Gastroesophageal sphincter (tissue), 4 donors: ENCODE results near the genes SLC22A6, SLC22A10 and PLAAT5.

GRCh38 chr11:62592985-62594047 lies 2.0 kb upstream of the TUT1 start:
- PRO-cap = unidirectional peak, minus-strand start at chr11:62593081
- RAMPAGE, long total RNA, 4 experiments = no peak in any of the 4 experiments

GRCh38 chr11:62603702-62604309 lies 2.1 kb upstream of the MTA2 start:
- PRO-cap = no peak
- RAMPAGE, long total RNA, 4 experiments = no peak in any of the 4 experiments

GRCh38 chr11:62604603-62605419 lies 3.1 kb upstream of the MTA2 start:
- PRO-cap = no peak
- RAMPAGE, long total RNA, 4 experiments = no peak in any of the 4 experiments

- PRO-cap = bidirectional peak, plus-strand start at chr11:62664748, minus-strand start at chr11:62664750
- RAMPAGE, long total RNA, 4 experiments = no peak in any of the 4 experiments
Measured at GRCh38 chr11:62664599-62665024, 398 bp downstream of the C11orf98 start.

DNA sequence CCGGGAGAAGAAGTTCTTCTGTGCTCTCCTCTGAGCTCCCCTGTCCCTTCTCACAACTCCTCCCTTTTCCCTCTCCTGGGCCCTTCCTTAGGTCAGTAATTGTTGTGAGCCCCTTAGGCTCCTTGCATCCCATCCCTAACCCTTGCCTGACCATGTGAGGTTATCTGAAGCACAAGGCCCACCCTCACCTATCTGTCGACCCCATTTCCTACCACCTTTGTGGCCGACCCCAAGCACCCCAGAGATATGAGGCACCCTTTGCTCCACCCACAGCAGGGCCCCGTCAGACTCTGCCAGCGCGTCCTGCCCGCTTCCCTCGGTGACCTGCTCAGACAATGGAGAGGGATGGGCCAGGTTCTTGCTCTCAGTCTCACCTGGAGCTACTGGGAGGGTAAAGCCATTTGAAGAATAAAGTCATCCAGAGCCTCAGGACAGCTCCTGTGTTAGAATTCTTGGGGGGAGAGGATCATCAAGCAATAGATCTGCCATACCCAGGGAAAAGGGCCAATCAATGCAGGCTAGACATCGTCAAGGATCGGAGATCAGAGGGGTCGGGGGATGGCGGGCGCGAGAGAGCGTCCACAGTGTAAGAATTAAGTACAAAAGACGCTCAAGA lies 1.4 kb downstream of the GNG3 start:
- PRO-cap = no peak
- RAMPAGE, long total RNA, 4 experiments = no peak in any of the 4 experiments

GRCh38 chr11:62719507-62720312 lies 7.5 kb downstream of the HNRNPUL2 start:
- PRO-cap = no peak
- RAMPAGE, long total RNA, 4 experiments = no peak in any of the 4 experiments

DNA sequence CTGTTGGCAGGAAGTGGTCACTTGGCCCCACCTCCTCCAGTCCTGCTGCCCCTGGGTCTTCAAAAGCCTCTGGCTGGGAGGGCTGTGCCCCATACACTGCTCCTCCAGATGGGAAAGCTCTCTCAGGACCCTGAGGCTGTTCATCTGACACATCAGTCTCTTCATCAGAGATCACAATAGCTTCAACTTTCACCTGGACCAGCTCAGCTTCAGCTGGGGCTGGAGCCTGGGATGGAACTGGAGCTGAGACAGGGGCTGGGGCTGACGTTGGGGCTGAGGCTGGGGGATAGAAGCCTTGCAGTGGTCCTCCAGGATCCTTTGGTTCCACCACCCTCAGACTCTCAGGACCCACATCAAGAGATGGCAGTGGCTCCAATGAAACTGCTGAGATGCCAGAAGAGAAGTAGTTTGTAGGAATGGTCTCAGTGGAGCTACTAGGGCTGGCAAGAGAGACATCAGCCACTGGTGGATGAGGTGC lies 1.4 kb downstream of the ZBTB3 start:
- PRO-cap = no peak
- RAMPAGE, long total RNA, 4 experiments = no peak in any of the 4 experiments

DNA sequence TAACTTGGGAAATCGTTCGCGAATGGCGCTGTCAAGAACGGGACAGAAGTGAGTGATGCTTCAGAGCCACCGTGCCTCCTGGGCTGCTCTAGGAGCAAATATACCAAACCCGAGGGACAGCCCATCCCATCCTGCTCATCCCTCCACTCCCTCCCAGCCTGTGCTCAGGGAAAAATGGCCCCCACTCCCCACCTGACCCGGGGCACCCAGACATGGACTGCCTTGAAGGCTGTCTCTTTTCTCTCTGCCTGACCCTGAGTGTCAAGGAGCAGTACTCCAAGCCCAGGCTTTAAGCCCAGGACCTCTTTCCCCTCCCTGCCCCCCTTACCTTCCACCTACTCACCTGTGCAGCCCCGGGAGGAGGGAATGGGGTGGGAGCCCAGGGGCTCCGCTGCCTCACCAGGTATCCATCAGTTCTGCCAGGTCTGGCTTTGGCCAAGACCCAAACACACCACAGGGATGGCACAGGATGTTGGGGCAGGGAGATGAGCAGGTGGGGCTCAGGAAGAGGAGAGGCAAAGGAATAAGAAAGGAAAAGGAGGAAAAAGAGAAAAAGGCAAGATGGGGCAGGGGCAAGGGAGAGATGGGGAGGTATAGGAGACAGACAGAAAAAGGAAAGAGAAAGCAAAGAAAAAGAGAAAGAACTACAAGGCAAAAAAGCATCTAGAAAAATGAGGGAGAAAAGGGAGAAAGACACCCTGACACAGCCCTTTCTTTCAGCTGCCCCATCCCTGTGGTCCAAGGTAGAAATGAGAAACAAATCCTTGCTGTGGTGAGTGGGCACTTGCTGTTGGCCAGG lies 6.5 kb downstream of the NXF1 start:
- PRO-cap = no peak
- RAMPAGE, long total RNA, 4 experiments = no peak in any of the 4 experiments

DNA sequence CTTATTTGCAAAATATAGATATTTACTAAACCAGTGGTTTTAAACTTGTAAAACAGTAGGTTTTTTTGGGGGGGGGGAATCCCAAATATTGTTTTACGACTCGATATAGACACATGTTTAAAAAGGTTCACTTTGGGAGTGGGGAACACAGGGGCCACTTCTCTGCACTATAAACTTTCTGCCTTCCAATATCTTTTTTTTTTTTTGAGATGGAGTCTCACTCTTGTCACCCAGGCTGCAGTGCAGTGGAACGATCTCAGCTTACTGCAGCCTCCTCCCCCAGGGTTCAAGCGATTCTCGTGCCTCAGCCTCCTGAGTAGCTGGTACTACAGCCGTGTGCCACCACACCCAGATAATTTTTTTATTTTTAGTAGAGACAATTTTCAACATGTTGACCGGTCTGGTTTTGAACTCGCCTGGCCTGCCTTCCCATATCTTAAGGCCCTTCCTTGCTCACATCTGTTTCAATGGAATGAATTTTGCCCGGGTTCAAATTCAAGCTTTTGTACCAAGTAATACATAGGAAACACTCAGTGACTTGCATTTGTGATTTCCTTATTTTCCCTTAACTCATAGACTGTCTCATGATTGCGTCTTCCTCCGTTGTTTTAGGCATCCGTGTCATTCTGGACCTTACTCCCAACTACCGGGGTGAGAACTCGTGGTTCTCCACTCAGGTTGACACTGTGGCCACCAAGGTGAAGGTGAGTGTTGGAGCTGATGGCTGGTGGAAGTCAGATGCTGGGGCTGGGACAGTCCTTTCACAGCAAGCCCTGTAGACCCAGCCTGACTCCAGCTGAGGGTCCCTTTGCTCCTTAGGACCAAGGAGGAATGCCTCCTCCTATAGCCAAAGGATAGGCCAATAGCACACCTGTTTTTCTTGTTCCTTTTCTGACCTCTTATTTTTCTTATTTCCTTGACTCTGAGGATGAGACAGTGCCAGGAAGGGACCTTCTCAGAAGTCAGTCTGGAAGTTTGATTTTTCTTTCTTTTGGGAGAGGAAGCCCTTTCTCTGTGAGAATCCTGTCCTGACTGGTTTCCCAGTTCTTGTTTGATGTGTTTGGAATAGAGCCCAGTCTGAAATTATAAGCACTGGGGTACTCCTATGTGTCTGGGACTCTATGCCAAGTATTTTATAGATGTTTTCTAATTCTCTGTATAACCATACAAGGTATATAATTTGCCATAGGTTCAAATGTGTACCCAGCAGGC lies 2.0 kb downstream of the SLC3A2 start:
- PRO-cap = no peak
- RAMPAGE, long total RNA, 4 experiments = no peak in any of the 4 experiments

DNA sequence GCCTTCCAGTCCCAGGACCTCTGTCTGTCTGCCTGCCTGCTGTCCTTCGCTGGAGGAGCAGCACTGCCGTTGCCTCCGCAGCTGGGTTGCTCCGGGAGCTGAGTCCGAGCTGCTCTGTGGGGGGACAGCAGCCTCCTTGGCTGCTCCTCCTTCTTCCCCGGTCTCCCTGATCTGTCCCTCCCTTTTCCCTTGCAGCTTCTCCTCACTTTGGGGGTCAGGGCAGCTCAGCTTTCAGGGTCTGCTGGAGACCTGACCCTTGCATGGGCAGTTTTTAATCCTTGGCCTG lies at the start of gene SLC22A6:
TSS of gene SLC22A6 (minus strand) at position 243 of the 286 bp plus-strand sequence.
- PRO-cap = no peak
- RAMPAGE, long total RNA, 4 experiments = no peak in any of the 4 experiments

GRCh38 chr11:63179452-63180260 lies 35.6 kb upstream of the SLC22A24 start:
- PRO-cap = no peak
- RAMPAGE, long total RNA, 4 experiments = no peak in any of the 4 experiments

GRCh38 chr11:63244424-63245231 lies 1.2 kb upstream of the SLC22A25 start:
- PRO-cap = no peak
- RAMPAGE, long total RNA, 4 experiments = no peak in any of the 4 experiments

- PRO-cap = no peak
- RAMPAGE, long total RNA, 4 experiments = no peak in any of the 4 experiments
Measured at GRCh38 chr11:63289853-63290111, at the start of gene SLC22A10. TSS of gene SLC22A10 (plus strand) at chr11:63289903.

GRCh38 chr11:63490166-63491455 lies at the start of gene PLAAT5:
TSS of gene PLAAT5 (minus strand) at chr11:63491167.
- PRO-cap = bidirectional peak, plus-strand start at chr11:63491098, minus-strand start at chr11:63490943
- RAMPAGE, long total RNA, 4 experiments = start-site peak on the minus strand in 1 of 4 experiments, at chr11:63490930-63490971 at its widest, 17 reads per replicate

GRCh38 chr11:63518587-63518857 lies 12.6 kb downstream of the LGALS12 start:
- PRO-cap = no peak
- RAMPAGE, long total RNA, 4 experiments = no peak in any of the 4 experiments

GRCh38 chr11:63550904-63551280 lies 12.3 kb downstream of the PLAAT2 start:
- PRO-cap = no peak
- RAMPAGE, long total RNA, 4 experiments = no peak in any of the 4 experiments

- PRO-cap = no peak
- RAMPAGE, long total RNA, 4 experiments = no peak in any of the 4 experiments
Measured at GRCh38 chr11:63628740-63629589, 14.7 kb upstream of the PLAAT3 start.

DNA sequence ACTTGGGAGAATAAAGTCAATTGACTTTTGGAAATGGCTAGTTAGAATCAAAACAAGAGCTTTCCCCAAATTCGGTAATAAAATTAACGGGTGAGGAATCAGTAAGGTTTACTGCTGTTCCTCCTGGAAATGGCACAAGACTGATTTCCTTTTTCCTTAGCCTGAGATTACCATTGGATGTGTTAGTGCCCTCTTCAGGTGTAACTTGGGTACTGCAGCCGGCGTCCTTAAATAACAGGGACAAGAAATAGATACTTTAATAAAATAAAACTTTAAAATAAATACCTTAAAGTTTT lies 29.9 kb downstream of the ZFTA start:
- PRO-cap = unidirectional peak, minus-strand start at position 142 of the sequence
- RAMPAGE, long total RNA, 4 experiments = no peak in any of the 4 experiments

- PRO-cap = no peak
- RAMPAGE, long total RNA, 4 experiments = no peak in any of the 4 experiments
Measured at GRCh38 chr11:63760291-63760929, 8.2 kb downstream of the ZFTA start.

DNA sequence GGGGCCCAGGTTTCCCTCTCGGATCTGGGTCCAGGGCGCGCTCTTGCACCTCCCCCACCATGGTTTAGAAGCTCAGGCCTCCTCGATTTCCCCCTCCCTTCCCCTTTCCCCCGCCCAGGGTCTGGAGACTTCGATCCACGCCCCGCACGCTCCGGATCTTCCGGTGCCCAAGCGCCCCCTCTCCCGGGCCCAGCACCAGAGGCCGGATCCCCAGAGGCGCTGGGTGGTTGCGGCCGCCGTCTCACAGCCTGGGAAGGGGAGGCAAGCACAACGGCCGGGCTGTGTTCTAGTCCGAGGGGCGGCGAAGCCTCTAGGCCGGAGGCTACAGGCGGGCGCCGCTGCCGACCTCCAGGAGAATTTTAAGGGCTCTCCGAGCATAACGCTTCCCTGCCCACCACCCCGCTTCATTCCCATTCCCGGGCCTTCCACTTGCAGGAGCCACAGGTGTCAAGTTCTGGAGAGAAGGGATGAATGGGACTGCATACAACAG lies 714 bp downstream of the SPINDOC start:
- PRO-cap = no peak
- RAMPAGE, long total RNA, 4 experiments = no peak in any of the 4 experiments